BE2C (cell line): ENCODE results near the gene IRAG1.

GRCh38 chr11:10573462-10574235 is 5.2 kb upstream of the LYVE1 start:
- RRBS, result no CpG with 5 or more reads among the region's 4 CpGs

- RRBS, result no CpG with 5 or more reads among the region's 3 CpGs
Observed at GRCh38 chr11:10669096-10669644, 24.4 kb downstream of the IRAG1 start.

GRCh38 chr11:10682296-10682654 is 11.3 kb downstream of the IRAG1 start:
- RRBS, result no CpG with 5 or more reads among the region's 2 CpGs

GRCh38 chr11:10693353-10694188 is at the start of gene IRAG1:
IRAG1 (minus strand) TSS chr11:10693755.
- RRBS, result 9% methylated on average over 4 of the region's 21 CpGs

DNA sequence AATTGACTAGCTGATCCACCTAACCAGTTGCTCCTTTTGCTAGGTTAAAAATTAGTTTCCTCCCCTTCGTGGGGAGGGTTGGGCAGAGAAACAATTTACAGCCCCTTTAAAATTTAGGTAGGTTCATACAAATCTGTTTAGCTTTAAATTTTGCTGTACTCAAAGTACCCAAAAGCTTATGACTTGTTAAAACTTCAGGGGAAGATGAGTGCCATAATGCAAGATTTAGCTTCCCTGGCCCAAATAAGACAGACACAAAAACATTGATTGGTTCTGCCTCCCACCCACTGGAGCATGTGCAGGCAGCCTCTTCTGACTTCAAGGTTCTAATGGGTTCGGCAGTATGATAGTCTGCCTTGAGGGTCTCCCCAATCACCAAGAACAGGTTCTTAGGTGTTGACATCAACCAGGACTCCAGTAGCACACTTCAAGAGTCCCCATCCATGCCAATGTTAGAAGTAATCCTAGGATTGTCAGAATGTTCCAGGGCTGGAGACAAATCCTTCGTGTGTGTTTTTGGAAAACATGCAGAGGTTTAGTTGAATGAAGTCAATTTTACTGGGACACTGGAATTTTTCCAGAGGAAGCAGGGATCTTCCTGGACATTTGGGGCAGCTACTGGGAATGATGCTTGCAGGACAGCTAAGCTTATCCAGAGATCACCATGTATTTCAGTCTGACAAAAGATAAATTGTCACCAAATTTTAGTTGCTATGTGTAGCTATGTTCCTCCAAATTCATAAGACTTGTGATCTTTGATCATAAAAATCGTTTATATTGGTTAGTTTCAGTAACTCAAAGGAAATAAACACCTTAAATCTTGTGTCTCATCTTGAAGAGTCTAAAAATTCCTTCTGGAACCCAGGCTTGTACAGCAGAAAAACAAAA is 12.4 kb downstream of the EIF4G2 start:
- RRBS, result no CpG with 5 or more reads among the region's 4 CpGs

GRCh38 chr11:10797966-10798851 is 10.5 kb downstream of the EIF4G2 start:
- RRBS, result no CpG with 5 or more reads among the region's 6 CpGs

DNA sequence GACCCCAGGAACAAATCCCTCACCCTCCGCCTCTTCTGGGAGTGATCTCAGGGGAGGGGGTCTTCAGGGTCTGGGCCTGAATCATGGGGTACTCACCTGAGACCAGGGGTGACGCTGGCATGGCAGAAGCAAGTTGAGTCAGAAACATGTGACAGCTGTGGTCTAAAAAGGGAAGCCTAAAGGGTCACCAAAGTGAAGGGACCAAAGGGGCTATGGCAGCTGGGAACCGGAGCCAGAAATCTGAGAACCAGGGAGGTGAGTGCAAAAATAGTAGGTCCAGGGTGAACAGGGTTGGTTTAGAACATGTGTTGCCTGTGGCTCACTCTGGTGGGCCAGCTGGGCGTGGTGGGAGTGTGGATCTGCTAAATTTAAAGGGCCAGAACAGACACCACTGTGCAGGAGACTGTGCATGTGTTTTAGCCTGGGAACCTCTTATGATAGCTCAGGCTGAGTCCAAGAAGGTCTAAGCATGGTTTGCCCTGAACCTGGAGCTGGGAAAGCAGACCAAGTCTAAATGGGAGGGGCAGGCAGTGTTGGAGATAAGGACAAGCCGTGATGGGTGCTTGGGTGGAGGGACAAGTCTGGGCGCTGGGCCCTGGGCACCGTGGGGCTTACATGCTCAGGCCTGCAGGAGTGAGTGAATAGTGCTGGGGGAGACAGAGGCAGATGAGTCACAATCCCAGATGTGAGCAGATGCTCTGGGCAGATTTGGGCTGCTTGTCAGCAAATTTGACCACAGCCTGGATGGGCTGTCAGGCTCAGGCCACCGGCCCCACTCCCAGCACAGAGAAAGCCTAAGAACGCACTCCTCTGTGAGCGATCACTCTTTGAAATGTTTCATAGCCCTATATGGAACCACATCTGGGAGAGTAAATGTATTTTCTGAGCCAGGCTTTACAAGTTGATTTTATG is 41.4 kb upstream of the ZBED5 start:
- RRBS, result no CpG with 5 or more reads among the region's 10 CpGs

GRCh38 chr11:11171205-11171762 is 181.8 kb downstream of the CSNK2A3 start:
- RRBS, result no CpG with 5 or more reads among the region's 4 CpGs

- RRBS, result no CpG with 5 or more reads among the region's 8 CpGs
Observed at GRCh38 chr11:11354787-11355809, 2.0 kb upstream of the CSNK2A3 start.

DNA sequence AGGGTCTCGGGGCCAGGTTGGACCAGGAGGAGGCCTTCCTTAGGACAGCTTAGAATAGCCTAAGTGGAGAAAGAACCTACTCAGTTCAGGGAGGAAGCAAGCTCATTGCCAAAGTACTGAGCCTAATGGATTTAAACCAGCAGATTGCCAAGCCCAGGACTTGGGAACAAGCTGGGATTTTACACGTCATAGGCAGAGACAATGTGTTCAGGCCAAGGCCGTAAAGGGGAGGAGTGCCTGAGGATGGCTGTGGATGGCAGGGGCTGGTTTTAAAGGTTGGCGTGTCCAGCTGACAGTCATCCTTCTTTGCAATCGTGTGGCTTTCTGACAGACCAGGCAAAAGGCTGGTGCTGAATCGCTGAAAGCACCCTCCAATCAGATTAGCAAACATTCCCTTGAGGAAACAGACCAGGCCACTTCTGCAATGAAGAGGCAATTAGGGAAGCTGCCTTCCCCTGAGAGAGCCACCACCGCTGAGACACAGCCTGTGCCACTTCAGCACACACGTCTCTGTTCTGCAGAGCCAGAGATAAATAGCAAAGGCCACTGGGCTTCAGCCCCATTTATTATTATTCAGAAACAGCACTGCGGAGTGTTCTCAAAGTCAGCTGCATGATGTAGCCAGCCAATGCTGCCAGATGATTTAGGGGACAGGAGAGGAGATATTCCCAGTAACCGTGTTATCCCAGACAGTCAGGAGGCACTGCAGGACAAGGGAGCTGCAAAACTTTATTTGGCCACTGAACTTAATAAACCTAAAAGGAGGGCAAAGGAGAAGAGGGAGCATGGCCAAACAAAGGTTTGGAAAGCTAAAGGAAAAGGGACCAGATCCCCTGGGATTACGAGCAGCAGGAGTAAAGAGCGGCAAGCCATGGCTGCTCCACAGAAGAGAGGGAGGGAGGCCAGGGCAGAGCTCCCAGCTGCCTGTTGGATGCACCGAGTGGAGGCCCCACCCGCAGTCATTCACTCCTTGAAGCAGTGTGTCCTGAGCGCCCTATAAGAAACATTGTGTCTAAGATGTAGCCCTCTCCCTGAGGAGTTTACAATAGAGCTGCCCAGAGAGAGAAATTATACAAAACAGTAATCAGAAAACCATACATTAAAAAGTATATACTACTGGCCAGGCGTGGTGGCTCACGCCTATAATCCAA is 54.3 kb upstream of the CSNK2A3 start:
- RRBS, result no CpG with 5 or more reads among the region's 17 CpGs

- RRBS, result no CpG with 5 or more reads among the region's 15 CpGs
Observed at GRCh38 chr11:11521080-11522062, 100.4 kb downstream of the GALNT18 start.

DNA sequence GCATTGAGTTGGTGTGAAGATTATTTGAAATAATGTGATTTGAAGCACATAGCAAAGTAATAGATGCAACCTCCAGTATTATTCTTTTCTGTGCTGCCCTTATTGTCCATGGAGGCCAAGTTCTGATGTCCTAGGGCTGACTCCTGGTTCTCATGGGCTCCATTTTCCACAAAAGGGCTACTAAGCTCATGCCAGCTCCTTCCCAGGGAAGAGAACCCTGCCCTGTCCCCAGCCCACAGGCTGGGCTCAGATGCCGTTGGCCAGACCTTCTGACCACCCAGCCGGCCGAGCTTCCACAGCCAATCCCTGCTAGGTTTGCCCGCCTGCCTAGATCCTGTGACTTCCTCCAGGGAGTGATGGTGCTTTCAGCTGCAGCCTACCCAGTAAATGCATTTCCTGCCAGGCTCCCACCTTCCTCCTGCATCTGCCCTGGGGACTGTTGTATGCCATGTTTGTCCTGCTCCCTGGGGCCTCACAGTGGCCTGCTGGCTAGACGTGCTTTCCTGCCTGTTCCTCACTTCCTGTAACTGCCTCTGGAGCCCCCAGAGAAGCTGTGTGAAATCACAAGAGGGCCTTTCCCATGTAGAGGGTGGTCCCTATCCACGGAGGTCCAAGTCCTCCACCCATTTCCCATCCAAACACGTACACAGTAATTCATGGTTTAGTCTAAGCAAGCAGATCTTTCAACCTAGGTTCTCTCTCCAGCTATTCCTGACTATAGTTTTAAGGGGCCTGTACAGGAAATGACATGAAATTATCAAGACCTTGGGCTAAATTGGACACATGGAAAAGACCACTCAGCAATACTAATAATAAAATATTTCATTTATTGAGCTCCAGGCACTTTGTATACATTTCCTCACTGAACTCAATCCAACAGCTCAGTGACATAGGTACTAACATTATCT is 86.2 kb downstream of the GALNT18 start:
- RRBS, result no CpG with 5 or more reads among the region's 7 CpGs

GRCh38 chr11:11582025-11582824 is 39.6 kb downstream of the GALNT18 start:
- RRBS, result no CpG with 5 or more reads among the region's 5 CpGs

DNA sequence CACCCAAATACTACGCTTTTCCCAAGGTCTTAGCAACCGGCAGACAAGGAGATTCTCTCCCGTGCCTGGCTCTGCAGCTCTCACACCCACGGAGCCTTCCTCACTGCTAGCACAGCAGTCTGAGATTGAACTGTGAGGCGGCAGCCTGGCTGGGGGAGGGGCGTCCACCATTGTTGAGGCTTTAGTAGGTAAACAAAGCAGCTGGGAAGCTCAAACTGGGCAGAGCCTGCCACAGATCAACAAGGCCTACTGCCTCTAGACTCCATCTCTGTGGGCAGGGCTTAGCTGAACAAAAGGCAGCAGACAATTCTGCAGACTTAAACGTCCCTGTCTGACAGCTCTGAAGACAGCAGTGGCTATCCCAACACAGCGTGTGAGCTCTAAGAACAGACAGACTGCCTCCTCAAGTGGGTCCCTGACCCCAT is 70.0 kb upstream of the GALNT18 start:
- RRBS, result no CpG with 5 or more reads among the region's 8 CpGs

- RRBS, result no CpG with 5 or more reads among the region's 3 CpGs
Observed at GRCh38 chr11:11813221-11813802, 28.5 kb upstream of the USP47 start.

DNA sequence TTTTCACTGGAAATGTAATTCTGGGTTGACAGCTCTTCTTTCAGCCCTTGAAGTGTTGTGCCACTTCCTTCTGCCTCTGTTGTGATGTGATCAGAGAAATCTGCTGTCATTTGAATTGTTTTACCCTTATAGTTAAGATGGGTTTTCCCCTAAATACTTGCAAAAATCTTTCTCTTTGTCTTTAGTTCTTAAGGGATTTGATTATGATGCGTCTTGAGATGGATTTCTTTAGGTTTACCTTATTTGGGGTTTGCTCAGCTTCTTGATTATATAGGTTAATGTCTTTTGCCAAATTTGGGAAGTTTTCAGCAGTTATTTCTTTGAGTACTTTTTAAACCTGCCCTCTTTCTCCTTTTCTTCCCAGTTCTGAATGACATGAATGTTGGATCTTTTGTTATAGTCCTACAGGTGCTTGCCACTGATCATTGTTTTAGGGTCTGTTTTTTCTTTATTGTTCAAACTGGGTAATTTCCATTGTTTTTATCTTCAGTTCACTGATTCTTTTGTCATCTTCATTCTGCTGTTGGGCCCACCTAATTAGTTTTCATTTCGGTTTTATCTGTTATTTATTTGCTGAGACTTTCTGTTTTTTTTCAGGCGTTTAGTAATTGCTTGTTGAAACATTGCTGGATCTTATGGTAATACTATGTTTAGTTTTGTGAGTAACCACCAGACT is 23.3 kb downstream of the USP47 start:
- RRBS, result no CpG with 5 or more reads among the region's 3 CpGs

DNA sequence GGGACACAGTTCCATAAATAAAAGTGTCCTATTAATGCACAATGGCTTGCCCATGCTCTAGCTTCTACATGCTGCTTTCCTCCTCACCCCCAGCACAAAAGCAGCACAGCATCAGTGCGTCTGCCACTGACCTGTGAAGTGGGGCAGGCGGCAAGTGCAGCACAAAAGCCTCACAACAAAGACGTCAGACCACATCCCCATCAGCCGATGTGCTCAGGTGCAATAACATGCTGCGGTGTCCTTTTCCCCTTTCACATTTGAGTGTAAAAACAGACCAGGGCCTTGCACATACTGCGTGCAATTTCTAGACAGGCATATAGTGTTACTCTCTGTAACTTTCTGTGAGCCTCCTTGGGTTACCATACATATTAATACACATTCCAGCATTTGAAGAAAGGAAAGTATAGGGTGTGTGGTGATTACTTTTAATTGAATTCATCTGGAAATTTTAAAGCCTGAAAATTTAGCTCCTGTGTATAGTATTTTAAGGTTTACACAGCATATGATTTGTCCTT is 12.7 kb downstream of the DKK3 start:
- RRBS, result no CpG with 5 or more reads among the region's 6 CpGs

GRCh38 chr11:12023171-12023579 is 14.7 kb upstream of the DKK3 start:
- RRBS, result no CpG with 5 or more reads among the region's 1 CpG

DNA sequence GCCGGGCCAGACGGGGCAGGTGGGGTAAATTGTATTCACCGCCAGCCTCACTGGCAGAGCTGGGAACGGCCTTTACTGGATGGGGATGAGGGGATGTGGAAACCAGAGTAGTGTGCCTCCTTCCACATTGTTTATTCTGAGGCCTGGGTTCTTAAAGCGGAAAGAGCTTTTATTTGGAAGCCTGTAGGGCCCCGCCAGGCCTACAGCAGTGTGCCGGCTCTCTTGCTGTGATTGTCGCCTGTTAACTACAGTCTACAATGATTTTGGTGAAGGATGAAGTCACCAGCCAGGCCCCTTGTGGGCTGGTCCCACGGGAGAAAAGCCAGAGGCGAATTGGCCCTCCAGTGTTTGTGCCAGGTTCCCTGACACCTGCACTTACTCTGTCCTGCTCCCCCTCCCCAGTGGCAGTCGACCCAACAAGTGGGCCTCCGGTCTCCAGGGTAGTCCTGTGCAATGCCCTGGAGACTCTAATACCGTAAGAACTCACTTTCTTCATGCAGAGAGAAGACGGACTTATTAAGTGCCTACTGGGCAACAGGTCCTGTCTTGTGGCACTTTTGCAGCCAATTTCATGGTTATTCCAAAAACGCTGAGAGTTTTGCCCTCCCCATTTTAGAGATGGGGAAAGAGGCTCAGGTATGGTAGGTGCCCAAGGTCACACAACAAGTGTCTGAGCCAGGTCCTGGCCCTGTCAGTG is 1.2 kb downstream of the MICAL2 start:
- RRBS, result no CpG with 5 or more reads among the region's 15 CpGs

GRCh38 chr11:12113022-12113792 is 2.8 kb downstream of the MICAL2 start:
- RRBS, result no CpG with 5 or more reads among the region's 12 CpGs